Epithelial cell of esophagus (primary cell): ENCODE data around the genes MAP3K7CL, KRTAP15-1, KRTAP6-3 and KRTAP21-1.

GRCh38 chr21:28376131-28376929 lies 508.8 kb downstream of the N6AMT1 start:
- RRBS = no CpG with 5 or more reads among the region's 7 CpGs

- RRBS = 66% methylated on average over 5 of the region's 46 CpGs
Measured at GRCh38 chr21:29000055-29000734, 7.5 kb upstream of the LTN1 start.

GRCh38 chr21:29007714-29008250 lies 11.4 kb downstream of the RWDD2B start:
- RRBS = no CpG with 5 or more reads among the region's 4 CpGs

- RRBS = no CpG with 5 or more reads among the region's 4 CpGs
Measured at GRCh38 chr21:29018170-29018462, 1.0 kb downstream of the RWDD2B start.

GRCh38 chr21:29130075-29131186 lies at the start of gene MAP3K7CL:
MAP3K7CL (plus strand) TSS chr21:29130644.
- RRBS = no CpG with 5 or more reads among the region's 15 CpGs

GRCh38 chr21:29182062-29182516 lies 51.6 kb downstream of the MAP3K7CL start:
- RRBS = no CpG with 5 or more reads among the region's 5 CpGs

GRCh38 chr21:29193093-29193621 lies 62.7 kb downstream of the MAP3K7CL start:
- RRBS = no CpG with 5 or more reads among the region's 10 CpGs

- RRBS = no CpG with 5 or more reads among the region's 2 CpGs
Measured at GRCh38 chr21:29318177-29318634, 19.5 kb downstream of the BACH1 start.

- RRBS = no CpG with 5 or more reads among the region's 12 CpGs
Measured at GRCh38 chr21:29341951-29343119, 43.6 kb downstream of the BACH1 start.

DNA sequence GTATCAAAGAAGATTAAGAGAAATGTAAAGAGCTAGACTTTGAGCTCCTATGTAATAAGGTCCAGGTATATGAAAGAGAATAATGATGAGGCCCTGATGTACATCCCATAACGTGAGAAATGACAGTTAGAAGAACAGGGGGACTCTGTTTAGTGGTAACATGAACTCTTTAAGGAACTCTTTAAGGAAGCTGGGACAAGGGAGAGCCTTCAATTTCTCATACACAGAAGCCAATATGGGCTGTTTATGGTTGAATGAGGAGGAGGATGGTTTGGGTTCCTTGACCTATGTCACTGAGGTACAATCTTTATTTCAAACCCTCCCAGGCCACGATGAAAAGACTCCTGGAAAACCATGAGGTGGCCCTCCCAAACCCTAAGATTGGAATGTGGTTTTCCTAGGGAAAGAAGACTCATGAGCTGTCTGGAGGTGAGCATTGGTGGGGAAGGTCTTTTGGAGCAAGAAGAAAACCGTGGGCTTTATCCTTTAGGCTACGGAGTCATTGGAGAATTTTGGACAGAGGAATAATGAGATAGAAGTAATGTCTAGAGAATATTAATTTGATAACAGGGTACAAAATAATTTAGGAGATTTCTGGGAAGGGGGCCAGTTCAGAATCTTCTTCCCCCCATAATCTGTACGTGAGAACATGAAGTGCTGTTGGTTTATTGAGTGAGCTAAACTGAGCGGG lies 112.6 kb downstream of the BACH1 start:
- RRBS = no CpG with 5 or more reads among the region's 6 CpGs

GRCh38 chr21:30440017-30440546 lies at the start of gene KRTAP15-1:
KRTAP15-1 (plus strand) TSS chr21:30440275.
- RRBS = no CpG with 5 or more reads among the region's 2 CpGs

DNA sequence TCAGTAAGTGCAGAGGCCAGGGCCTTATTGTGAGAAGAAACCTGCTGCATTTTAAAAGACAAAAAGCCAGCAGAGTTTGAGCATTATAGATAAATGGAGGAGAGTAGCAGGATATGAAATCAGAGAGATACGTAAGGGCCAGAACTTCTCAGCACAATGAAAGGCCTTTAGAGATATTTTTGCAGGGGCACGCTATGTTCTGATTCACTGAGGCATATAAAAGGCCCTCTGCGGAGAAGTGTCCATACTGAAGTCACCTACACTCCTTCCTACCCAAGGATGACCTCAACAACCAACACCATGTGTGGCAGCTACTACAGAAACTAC lies at the start of gene KRTAP6-3:
Gene KRTAP6-3, plus strand, starts transcription at position 274 of the 327 bp plus-strand sequence.
- RRBS = no CpG with 5 or more reads among the region's 3 CpGs

GRCh38 chr21:30755293-30755701 lies at the start of gene KRTAP21-1:
KRTAP21-1 (minus strand) TSS chr21:30755428.
- RRBS = no CpG with 5 or more reads among the region's 2 CpGs

- RRBS = no CpG with 5 or more reads among the region's 6 CpGs
Measured at GRCh38 chr21:31110281-31111071, 72.2 kb upstream of the KRTAP19-8 start.

DNA sequence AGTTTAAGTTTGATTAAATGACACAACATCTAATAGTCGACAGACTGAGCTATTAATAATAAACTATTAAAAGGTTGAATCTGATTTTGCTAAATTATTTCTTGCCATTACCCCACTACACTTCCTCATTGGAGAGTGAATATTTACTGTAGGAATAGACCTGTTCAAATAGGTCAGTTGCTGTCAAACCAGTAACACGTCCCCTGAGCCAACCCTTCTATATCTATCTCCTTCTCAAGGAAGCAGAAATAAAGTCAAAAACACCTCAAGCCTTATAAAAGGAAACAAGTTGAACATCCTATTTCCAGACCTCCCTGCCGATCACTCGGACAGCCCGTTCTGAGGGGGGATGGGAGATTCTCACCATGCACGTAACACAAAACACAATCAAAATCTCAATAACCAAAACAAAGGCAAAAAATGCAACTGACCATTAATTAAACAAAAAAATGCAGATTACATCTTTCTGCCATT lies 121.5 kb upstream of the KRTAP19-8 start:
- RRBS = no CpG with 5 or more reads among the region's 6 CpGs

DNA sequence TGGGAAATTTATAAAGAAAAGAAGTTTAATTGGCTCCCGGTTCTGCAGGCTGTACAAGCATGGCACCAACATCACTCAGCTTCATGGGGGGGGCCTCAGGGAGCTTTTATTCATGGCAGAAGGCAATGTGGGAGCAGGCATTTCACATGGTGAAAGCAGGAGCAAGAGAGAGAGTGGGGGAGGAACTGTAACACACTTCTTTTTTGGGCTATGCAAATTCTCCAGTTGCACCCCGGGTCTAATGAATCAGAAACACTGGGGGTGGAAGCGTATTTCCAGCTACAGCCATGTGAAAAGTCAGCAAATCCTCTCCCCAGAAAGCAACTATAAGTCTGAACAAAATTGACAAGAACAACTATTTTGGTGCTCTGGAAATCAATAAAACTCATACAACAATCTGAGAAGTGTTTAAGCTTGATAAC lies 11.8 kb upstream of the SOD1 start:
- RRBS = no CpG with 5 or more reads among the region's 3 CpGs

DNA sequence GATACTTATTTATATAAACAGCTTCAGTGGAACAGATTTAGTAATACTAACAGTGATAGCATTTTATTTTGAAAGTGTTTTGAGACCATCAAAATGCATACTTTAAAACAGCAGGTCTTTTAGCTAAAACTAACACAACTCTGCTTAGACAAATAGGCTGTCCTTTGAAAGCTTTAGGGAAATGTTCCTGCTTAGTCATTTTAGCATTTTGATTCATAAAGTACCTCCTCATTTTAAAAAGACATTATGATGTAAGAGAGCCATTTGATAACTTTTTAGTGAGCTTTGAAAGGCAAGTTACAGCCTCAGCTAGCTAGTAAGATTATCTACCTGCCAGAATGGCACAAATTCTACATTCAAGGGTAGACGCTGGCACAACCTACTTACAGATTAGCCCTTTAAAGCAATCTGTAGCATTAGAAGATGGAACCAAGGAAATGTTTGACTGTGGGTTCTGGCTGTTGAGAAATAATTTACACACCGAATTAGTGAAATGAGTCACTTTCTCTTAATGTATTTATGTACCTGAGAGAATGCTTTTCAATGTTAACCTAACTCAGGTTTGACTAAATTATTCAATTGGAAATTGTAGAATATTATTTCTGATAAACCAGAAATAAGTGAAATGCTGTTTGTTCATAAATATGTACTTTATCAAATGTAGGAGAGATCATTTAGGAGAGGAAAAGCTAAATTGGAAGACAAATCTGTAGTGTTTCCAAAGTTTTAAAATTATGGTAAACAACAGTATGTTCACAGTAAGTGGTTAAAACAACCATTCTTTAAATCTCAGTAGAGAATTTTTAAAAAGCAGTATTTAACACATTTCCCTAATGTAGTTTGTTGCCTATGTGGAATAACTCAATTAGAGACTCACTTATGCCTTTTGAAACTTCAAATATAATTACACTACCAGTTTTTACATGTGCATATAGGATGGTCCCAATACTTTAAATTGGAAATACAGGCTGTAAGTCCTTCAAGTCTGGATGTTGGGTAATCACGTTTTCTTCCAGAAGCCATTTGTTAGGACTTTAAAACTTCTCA lies 9.8 kb downstream of the SOD1 start:
- RRBS = no CpG with 5 or more reads among the region's 3 CpGs

- RRBS = no CpG with 5 or more reads among the region's 7 CpGs
Measured at GRCh38 chr21:31677134-31678027, 17.9 kb downstream of the SOD1 start.

- RRBS = no CpG with 5 or more reads among the region's 10 CpGs
Measured at GRCh38 chr21:31927987-31928456, 55.2 kb downstream of the HUNK start.

DNA sequence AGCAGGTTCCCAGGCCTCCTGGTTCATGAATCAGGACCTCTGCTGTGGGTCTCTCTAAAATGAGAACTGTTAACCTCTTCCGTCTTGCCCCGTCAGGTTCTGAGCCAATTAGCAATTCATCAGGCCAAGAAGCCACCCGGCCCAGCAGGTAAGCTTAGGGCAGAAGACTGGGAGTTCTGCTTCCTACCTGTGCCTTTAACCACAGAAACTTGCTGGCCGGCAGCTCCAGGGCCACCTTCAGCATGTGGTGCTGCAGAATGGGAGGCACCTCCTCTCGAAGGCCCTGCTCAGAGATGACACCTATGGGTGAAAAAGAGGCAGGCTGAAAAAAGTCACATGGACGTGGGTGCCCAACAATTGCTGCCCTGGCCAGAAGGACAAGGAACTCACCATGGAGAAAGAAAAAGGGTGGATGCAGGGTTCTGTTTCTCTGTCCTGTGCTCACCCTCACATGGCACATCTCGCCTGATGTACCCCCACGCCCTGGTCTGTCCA lies 33.2 kb downstream of the URB1 start:
- RRBS = 41% methylated on average over 2 of the region's 8 CpGs